Metanephros (tissue), 2 donors: ENCODE measurements around a stretch of chr4.

- RAMPAGE, long total RNA = no peak
Measured at GRCh38 chr4:76688011-76688703, 209.8 kb downstream of the SOWAHB start.

DNA sequence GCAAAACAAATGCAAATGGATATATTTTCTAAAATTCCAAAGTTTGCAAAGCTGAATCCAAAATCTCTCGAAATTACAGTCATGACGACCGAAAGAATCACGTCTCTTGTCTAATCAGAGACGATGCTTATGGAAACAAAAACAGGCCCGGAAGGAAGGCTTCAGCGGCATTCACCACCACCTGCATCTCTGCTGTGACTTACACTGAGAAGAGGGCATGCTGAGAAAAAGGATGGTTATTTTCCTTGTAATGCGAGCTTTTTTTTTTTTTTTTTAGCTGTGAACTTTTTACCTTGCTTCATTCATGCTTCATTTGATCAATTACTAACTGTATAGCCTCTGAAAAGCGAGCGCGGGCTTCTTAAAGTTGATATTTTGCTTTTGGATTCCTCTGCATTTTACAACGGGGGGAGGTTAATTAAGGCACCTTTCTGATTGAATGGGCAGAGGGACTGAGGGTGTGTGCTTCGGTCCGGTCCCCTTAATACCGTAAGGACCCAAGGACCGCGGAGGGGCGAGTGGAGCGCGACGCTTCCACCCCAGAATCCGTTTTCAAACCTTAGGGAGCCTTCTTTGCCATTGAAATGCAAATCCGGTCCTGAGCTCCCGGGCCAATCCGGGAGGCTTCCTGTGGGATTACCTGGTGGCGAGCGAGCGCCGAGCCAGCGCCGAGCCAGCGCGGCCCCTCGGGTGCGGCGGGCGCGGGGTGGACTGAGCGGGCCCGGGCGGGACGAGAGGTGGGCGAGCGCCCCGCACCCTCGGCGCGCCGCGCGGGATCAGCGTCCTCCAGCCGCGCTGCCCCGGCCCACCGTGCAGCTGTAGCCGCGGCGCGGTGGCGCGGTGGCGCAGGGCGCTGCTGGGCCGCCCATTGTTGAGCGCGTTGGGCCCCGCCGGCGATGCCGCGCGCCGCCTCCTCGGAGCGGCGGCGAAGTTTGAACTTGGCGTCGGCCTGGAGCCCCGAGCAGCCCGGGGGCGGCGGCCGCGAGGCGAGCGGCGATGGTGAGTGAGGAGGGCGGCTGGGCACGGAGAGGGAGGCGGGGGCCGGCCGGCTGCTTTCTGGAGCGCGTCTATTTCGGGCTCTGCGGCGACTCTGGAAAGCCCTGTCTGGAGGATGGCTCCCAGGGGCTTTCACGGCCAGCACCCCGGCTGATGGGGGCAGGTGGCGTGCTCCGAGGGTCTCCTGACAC is 208.8 kb downstream of the SOWAHB start:
- RAMPAGE, long total RNA = no peak

- RAMPAGE, long total RNA = no peak
Measured at GRCh38 chr4:76856103-76856740, 41.7 kb downstream of the SOWAHB start.

GRCh38 chr4:77031908-77032578 is 43.7 kb downstream of the CCNI start:
- RAMPAGE, long total RNA = no peak

- RAMPAGE, long total RNA = no peak
Measured at GRCh38 chr4:77076555-77077038, 808 bp upstream of the CCNI start.

- RAMPAGE, long total RNA = no peak
Measured at GRCh38 chr4:77493747-77494673, 111.6 kb upstream of the CXCL13 start.

DNA sequence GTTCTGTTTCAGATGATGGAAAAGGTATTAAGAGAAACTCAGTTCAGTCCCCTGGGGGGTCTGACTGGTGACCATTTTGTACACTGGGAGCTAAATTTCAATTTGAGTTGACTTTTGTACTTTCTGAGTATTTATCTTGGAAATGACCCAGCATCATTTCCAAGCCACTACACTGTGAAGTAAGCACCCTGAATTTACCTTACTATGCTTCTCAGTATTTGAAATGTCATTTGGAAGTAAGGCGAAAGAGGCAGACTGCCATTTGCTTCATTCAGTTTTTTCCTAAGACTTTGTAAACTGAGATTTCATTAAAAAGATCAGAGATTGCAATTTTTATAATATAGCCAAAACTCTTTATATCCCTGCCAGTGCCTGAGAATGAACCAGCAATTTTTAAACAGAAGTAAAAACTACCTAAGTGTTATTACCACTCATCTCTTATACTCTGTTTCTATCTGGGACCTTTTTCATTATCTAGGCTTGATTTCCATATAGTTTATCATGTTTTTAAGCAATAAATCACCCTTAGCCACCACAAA is 73.2 kb downstream of the CNOT6L start:
- RAMPAGE, long total RNA = no peak

DNA sequence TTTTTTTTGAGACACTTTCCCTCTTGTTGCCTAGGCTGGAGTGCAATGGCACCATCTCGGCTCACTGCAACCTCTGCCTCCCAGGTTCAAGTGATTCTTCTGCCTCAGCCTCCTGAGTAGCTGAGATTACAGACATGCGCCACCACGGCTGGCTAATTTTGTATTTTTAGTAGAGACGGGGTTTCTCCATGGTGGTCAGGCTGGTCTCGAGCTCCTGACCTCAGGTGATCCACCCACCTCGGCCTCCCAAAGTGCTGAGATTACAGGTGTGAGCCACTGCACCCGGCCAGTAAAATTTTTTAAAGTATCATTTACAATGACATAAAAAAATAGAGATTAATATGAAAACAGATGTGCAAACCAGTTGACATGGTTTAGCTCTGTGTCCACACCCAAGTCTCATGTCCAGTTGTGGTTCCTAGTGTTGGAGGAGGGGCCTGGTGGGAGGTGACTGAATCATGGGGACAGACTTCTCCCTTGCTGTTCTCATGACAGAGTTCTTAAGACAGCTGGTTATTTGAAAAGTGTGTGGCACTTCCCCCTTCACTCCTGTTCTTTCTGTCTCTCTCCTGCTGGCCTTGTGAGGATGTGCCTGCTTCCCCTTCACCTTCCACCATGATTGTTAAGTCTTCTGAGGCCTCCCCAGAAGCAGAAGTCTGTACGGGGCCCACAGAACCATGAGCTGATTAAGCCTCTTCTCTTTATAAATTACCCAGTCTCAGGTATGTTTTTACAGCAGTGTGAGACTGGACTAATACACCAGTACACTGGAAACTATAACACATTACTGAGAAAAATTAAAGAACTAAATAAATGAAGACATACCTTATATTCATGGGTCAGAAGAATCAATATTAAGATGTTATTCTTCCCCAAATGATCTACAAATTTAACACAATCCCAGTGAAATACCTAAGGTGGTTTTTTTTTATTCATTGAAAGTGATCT is 23.9 kb downstream of the CNOT6L start:
- RAMPAGE, long total RNA = no peak

DNA sequence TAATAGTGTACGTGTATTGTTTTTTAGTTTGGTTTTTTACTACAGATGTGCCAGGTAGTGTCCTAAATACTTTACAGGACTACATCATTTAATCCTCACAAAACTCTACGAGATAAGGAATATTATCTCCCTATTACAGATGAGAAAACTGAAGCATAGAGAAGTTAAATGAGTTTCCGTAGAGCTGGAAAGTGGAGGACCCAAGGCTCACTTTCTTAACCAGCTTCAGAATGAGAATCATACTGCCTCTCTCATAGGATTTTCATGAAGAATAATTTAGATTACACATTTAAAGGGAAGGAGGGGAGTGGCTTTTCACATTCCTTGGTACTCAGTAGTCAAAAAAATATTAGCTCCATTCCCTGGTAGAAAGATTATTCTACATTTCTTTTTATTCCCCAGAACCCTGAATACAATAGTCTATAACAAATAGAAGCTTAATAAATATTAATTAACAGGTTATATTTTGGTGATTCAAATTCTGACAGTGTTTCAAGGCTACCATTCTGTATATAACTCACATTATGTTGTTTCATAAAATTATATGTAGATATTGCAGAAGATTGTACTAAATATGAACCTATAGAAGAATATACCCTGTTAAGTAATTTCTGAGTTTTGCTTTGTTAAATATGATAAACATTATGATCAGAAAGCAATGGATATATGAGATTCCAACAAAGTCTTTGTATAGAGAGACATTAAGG is 10.0 kb downstream of the CNOT6L start:
- RAMPAGE, long total RNA = no peak

DNA sequence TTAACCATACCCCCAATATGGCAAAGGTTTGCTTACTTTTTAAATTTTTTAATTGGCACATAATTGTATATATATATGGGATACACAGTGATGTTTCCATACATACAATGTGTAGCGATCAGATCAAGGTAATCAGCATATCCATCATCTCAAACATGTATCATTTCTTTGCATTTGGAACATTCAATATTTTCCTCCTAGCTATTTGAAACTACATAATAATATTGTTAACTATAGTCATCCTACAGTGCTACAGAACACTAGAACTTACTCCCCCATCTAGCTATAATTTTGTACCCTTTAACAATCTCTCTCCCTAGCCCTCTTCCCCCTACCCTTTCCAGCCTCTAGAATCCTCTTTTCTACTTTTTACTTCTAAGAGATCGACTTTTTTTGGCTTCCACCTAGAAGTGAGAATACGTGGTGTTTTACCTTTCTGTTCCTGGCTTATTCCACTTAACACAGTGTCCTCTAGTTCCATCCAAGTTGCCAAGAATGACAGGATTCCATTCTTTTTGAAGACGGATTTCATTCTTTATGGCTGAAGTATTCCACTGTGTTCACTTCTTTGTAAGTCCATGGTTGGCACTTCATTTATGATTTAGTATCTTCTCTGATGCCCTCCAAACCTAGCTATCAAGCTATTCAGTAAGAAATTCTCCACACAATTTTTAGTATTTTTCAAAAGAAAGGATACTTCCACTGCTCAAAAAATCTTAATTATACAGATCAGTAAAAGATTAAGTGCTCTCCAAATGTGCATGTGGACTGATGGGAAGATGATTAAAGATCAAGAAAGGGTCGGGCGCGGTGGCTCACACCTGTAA is 8.5 kb downstream of the CNOT6L start:
- RAMPAGE, long total RNA = no peak

DNA sequence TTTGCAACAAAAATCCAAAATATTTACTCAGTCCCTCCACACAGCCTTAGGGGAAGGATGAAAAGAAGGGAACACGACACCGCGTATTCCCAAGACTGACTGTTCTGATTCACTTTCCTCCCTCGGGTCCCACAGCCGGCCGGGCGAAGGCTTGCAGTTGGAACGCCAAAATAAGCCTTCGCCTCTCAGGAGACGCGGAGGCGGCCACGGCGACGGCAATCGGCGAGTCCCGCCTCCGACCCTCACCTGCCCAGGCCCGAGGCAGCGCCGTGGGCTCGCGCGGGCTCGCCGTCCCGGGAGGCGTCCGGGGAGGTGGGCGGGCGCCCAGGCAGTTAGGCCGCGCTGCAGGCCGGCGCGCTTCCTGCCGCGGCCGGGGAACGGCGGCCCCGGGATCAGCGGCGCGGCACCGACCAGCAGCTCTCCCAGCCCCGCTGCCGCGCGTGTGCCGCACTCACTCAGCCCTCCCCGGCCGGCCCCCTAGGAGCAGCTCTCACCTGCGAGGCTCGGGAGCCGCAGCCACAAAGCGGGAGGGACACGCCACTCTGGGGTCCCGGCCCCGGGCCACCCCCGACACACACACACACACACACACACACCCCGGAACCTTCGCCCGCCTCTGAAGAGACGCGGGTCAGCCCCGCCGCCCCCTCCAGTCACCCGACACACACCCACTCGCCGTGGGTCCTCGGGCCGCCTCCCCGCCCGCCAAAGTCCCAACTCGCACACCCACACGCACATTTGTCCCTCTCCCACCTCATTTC is 508 bp downstream of the CNOT6L start:
- RAMPAGE, long total RNA = no peak

- RAMPAGE, long total RNA = no peak
Measured at GRCh38 chr4:77821120-77821625, 2.0 kb upstream of the CNOT6L start.

DNA sequence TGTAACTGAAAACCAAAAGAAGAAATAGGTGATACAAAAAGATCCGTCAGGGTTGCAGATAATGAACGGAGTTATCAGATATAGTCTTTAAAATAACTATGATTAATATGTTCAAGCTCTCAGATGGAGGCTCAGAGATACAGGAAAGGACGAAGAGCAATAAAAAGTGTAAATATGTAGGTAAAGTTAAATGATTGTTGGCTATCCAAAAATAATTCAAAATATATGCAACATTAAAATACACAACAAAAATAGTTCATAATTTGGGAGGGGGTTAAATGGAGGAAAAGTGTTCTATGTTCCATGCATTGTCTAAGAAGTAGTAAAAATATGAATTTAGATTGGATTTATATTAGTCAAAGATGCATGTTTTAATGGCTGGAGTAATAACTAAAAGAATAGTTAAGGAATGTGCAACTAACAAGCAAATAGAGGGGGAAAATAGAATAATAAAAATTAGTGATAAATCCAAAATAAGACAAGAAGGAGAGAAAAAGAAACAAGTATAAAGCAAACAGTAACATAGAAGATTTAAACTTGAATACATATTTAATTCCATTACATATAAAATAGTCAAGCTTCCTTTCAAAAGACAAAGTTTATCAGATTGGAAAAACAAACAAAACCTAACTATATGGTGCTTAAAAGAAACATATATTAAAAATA is 85.5 kb downstream of the FRAS1 start:
- RAMPAGE, long total RNA = no peak

DNA sequence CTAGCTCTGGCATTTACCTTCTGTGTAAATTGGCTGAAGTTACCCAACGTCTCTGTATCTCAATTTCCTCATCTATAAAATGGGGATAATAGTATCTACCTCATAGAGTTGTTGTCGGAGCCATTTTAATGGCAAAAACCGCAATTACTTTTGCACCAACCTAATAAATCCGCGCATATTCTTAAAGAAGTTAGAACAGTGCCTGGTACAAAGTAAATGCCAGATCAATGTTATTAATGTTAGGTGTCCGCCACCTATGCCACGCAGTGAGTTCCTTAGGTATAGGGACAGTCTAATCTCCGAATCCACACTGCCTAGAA is 421 bp upstream of the ANXA3 start:
- RAMPAGE, long total RNA = no peak

GRCh38 chr4:78553375-78554120 is 2.0 kb downstream of the ANXA3 start:
- RAMPAGE, long total RNA = no peak

DNA sequence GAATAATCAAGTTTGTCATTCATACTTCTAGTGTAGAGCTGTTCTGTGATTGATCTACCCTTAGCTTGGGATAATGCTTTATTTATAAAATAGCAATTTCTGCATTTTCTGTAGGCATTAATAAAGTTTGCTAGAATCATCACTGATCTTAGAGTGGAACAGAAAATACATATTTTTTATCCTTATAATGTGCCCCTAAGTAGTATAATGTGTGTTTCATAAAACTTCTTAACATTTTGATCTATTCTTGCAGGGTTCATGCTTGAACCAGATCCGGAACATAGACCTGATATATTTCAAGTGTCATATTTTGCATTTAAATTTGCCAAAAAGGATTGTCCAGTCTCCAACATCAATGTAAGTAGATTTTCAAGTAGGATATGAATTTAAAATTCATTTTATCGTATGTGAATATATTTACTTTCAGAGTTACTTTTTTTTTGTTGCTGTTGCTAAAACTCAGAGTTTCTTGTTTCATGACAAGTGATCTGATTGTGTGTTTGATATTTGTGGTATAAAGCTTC is 79.8 kb downstream of the PAQR3 start:
- RAMPAGE, long total RNA = no peak

- RAMPAGE, long total RNA = no peak
Measured at GRCh38 chr4:78917241-78917870, 21.9 kb downstream of the PAQR3 start.

DNA sequence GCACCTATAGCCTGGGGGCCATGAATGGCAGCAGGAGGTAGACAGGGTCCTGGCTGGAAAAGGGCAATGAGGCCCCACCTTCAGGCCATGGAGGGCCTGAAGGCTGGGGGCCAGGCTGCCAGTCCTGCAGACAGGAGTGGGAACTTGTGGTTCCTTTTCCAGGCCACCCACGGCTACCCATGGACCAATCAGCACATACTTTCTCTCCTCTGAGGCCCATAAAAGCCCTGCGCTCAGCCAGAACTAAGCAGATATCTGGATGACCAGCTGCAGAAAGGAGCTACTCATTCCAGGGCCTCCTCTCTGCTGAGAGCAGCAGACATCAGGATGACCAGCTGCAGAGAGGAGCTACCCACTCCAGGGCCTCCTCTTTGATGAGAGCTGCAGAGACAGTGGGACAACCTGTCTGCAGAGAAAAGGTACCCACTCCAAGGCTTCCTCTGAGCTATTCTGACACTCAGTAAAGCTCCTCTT is 67.2 kb downstream of the NAA11 start:
- RAMPAGE, long total RNA = no peak

DNA sequence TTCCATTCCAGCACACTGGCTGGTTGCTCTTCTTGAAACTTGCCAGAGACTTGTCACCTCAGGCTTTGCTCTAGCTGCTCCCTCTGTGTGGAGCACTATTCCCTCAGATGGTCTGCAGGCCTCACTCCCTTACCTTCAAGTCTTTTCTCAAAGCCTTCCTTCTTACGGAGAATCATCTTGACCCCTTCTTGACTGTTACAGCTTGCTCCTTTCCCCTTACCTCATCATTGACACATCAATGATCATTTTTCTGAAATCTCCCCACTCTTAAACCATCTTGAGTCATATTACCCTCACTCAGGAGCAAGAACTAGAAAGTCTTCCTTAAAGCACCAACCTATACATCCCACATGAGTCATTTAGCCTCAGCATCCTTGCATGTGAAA is 55.8 kb downstream of the ANTXR2 start:
- RAMPAGE, long total RNA = no peak

- RAMPAGE, long total RNA = no peak
Measured at GRCh38 chr4:80172030-80172506, 25.2 kb upstream of the PRDM8 start.